ENCODE data around the genes PCDHA7, PCDHB1, PCDHGA1 and PCDHGB1.

GRCh38 chr5:139677746-139678434, 29.7 kb downstream of the CXXC5 start:
- CAGE, long polyA plus RNA, result no peak
- RRBS, result no CpG with 5 or more reads among the region's 19 CpGs

DNA sequence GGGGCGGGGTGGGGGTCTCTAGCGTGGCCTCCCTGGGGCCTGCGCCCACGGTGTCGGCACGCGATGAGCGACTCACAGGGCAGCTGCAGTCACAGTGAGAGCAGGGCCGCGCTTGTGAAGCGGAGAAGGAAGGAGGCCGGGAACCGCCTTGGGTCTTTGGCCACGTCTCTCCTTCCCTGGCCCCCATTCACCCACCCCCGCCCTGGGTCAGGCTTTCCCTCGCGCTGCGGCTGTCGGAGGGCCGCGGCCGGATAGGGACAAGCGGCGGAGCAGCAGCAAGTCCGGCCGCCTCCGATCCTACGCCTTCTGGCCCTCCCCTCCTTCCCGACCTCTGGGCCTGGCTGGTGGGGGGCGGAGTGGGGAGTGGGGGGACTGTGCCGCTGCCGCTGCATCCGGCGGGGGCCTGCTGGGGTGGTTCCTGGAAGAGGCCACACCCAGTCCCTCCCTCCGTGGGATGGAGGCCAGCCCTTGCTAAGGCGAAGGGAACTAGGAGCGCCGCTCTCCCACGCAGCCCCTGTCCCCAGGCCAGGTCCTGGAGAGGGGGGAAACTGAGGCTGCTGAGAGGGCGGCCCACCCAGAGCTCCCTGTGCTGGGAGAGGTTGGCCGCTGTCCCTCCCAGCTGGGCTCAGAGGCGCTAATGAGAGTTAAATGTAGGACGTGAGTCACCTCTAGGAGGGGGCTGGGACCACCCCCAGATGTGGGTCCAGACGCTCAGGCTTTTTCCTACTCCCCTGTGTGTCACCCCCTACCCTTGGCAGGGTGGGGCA, 49.2 kb downstream of the CXXC5 start:
- CAGE, long polyA plus RNA, result no peak
- RRBS, result 2% methylated on average over 13 of the region's 44 CpGs

DNA sequence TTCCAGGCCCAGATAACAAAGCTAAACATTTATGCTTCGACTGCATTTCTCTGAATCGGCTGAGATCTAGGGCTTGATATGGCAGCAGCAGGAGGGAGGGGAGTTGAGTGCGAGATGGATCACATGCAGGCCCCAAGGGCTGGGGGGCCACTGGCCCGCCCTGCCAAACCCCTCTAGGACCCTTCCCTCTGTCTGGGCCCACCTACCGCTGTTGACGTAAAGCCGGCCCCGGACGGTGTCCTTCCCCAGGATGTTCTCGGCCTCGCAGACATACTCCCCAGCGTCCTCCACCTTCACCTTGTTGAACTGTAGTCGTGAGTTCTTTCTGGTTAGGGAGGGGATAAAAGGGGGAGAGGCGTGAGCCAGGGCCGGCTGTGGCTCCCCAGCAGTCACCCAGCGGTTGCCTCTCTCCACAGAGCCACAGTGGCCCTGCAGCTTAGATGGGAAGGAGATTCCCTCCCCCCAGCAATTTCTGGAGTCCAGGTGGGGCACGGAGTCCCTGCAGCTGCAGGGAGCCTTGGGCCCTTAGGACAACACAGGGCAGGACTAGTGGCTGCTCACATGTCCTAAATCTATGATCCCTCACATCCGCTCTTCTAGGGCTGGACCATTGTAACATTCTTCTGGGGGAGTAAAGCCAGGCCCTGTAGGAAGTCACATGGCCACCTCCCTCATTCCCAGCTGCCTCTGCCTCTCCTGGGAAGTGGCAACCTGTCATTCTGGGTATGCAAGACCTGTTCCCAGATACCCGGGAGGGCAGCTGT, 85.2 kb downstream of the PSD2 start:
- CAGE, long polyA plus RNA, result no peak
- RRBS, result no CpG with 5 or more reads among the region's 19 CpGs

- CAGE, long polyA plus RNA, result no peak
- RRBS, result no CpG with 5 or more reads among the region's 7 CpGs
These were observed 29.4 kb upstream of the PURA start for GRCh38 chr5:140084451-140084872.

GRCh38 chr5:140253112-140254006, 49.5 kb downstream of the PFDN1 start:
- CAGE, long polyA plus RNA, result no peak
- RRBS, result no CpG with 5 or more reads among the region's 14 CpGs

DNA sequence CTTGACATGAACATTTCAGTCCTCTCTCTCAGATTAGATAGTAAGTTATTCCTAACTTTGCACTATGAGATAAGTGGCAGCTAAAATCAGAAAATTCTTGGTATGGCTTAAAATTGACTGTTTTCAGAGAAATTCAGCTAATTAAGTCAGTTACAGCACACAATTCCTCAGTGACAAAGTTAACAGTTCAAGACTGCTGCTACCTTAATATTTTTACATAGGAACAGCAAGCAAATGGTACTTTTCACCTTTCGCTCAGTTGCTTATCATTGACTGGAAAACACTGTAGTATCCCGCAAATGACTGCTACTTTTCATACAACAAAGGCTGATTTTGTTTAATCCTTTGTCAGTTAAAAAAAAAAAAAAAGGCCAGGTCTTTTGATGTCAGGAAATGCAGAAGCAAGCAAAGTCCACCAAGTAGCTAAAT, 9.9 kb downstream of the PFDN1 start:
- CAGE, long polyA plus RNA, result no peak
- RRBS, result no CpG with 5 or more reads among the region's 2 CpGs

DNA sequence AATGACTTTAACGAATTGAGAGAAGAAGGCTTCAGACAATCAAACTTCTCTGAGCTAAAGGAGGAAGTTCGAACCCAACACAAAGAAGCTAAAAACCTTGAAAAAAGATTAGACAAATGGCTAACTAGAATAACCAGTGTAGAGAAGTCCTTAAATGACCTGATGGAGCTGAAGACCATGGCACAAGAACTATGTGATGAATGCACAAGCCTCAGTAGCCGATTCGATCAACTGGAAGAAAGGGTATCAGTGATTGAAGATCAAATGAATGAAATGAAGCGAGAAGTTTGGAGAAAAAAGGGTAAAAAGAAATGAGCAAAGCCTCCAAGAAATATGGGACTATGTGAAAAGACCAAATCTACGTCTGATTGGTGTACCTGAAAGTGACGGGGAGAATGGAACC, 51.2 kb downstream of the ANKHD1 start:
- CAGE, long polyA plus RNA, result no peak
- RRBS, result no CpG with 5 or more reads among the region's 7 CpGs

GRCh38 chr5:140474854-140475711, 72.4 kb upstream of the EIF4EBP3 start:
- CAGE, long polyA plus RNA, result no peak
- RRBS, result no CpG with 5 or more reads among the region's 5 CpGs

DNA sequence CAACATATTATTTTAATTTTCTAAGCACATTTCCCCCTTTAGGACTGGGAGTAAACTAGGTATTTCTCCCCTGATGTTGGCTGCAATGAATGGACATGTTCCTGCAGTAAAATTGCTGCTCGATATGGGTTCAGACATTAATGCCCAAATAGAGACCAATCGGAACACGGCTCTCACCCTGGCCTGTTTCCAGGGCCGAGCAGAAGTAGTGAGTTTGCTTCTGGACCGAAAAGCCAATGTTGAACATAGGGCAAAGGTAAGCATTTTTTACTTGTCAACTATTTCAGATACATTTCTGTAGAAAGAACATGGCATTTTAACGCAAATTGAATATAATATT, 39.7 kb upstream of the EIF4EBP3 start:
- CAGE, long polyA plus RNA, result no peak
- RRBS, result no CpG with 5 or more reads among the region's 6 CpGs

- CAGE, long polyA plus RNA, result no peak
- RRBS, result no CpG with 5 or more reads among the region's 6 CpGs
These were observed 23.8 kb downstream of the CD14 start for GRCh38 chr5:140609082-140609629.

GRCh38 chr5:140631811-140632885, 827 bp downstream of the CD14 start:
- CAGE, long polyA plus RNA, result no peak
- RRBS, result 9% methylated on average over 9 of the region's 78 CpGs

- CAGE, long polyA plus RNA, result no peak
- RRBS, result no CpG with 5 or more reads among the region's 29 CpGs
These were observed 608 bp upstream of the WDR55 start for GRCh38 chr5:140664026-140664565.

DNA sequence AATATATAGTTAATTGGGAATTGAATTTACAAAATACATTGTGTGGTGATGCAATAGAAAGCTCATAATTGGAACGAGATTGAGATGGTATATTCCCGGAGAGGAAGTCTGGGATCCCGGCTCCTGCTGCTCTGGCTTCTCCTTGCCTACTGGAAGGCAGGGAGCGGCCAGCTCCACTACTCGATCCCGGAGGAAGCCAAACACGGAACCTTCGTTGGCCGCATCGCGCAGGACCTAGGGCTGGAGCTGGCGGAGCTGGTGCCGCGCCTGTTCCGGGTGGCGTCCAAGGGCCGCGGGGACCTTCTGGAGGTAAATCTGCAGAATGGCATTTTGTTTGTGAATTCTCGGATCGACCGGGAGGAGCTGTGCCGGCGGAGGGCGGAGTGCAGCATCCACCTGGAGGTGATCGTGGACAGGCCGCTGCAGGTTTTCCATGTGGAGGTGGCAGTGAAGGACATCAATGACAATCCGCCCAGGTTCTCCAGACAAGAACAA, 326 bp downstream of the PCDHA5 start:
- CAGE, long polyA plus RNA, result no peak
- RRBS, result 48% methylated on average over 1 of the region's 27 CpGs

DNA sequence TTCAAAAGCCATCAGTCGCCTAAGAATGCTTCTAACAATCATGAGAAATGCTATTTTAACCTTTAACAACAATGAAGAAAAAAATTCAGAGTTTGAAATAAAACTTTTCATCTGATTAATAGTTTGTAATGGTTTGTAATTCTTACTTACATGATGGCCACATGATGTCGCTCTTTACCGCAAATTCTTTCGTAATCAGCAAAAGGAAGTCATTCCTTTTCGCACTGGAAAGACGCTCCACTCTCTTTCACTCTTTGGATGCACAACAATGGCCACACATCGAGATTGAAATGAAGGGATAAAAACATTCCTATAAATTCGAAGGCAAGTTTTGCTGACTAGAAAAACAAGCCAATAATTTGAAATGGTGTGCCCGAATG, at the start of gene PCDHA7:
TSS of gene PCDHA7 (plus strand) at position 250 of the 380 bp plus-strand sequence.
- CAGE, long polyA plus RNA, result no peak
- RRBS, result no CpG with 5 or more reads among the region's 9 CpGs

- CAGE, long polyA plus RNA, result no peak
- RRBS, result no CpG with 5 or more reads among the region's 8 CpGs
These were observed at the start of gene PCDHB1 for GRCh38 chr5:141051197-141051461. PCDHB1 (plus strand) TSS chr5:141051374.

DNA sequence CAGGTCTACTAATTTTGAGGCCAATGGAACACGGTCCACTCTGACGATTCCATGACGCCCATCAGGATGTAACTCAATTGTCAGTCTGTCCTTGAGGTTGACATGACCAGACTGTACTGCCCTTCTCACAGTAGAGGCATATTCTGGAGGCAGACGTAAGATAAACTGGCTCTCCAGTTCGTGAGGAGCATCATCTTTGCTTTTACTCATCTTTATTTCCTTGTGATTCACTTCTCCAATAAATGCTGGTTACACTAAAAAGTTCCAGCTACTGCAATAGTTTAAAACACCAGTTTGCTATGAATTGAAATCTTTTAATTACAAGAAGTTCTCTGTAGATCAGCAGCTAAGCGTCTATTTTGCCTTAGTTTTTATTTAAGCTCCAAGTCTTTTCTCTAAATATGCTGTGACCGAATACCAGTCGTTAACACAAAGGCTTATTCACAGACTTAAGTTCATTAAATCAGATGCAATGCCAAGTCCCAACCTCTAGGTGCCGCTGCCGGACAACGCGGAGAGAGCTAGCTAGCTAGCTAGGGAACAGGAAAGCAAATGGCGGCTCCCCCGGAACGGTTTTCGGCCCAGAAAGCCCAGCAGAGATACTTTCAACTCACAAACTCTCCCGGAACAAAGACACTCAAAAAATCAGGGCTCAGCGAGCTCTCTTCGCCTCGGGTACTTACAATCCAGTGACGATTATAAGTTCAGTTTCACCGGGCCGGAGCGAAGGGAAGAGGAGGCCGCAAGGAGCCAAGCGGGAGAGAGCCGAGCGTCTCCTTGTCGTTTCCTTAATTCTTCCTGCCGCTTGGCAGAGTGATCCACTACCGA, 535 bp downstream of the TAF7 start:
- CAGE, long polyA plus RNA, result no peak
- RRBS, result 4% methylated on average over 9 of the region's 31 CpGs

DNA sequence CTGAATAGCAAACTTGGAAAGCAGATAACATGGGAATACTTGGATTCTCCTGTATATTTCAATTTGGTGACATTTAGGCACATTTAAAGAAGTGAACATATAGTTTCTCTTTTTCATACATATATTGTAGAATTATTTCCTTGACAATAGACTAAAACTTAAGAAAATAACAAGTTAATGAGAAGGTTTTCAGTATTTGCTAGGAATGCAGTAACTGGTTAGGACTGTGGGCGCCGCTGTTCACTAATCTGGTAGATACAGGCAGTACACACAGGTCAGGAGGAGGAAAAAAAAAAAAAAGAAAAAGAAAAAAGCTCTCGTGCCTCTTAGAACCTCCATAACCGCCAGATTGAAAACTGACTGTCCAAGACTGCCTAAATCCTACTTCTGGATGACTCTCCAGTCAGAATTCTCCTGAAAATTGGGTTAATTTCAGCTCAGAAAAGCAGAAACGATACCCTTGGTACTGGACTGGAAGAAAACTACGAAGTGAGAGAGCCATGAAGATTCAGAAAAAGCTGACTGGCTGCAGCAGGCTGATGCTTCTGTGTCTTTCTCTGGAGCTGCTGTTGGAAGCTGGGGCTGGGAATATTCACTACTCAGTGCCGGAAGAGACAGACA, at the start of gene PCDHGA1:
TSS of gene PCDHGA1 (plus strand) at position 330 of the 621 bp plus-strand sequence.
- CAGE, long polyA plus RNA, result start-site peak on the plus strand centred at position 324 of the sequence, 58 bp wide, 74 and 66 reads in 2 replicates
- RRBS, result no CpG with 5 or more reads among the region's 7 CpGs

- CAGE, long polyA plus RNA, result start-site peak on the plus strand at chr5:141350047-141350153, 74 and 69 reads in 2 replicates
- RRBS, result no CpG with 5 or more reads among the region's 29 CpGs
These were observed at the start of gene PCDHGB1 for GRCh38 chr5:141349797-141350594. PCDHGB1 (plus strand) TSS chr5:141350099.

DNA sequence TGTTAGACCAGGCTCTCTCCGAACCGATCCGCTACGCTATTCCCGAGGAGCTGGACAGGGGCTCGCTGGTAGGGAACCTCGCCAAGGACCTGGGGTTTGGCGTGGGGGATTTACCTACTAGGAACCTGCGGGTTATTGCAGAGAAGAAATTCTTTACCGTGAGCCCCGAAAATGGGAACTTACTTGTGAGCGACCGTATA, 323 bp downstream of the PCDHGB3 start:
- CAGE, long polyA plus RNA, result no peak
- RRBS, result no CpG with 5 or more reads among the region's 13 CpGs

GRCh38 chr5:141431214-141432108, 1.2 kb downstream of the PCDHGA12 start:
- CAGE, long polyA plus RNA, result no peak
- RRBS, result 41% methylated on average over 25 of the region's 60 CpGs